Upper lobe of left lung (tissue), 5 donors: ENCODE measurements around a stretch of chr13.

GRCh38 chr13:113839514-113840444, 24.1 kb downstream of the GAS6 start:
- PRO-cap, 2 experiments, result no peak in any of the 2 experiments
- RAMPAGE, long total RNA, 4 experiments, result start-site peak on the minus strand in 1 of 4 experiments, at chr13:113839774-113840066 at its widest, 9 reads per replicate

- PRO-cap, 2 experiments, result peak in 1 of 2 experiments; most common plus-strand start chr13:113970485 (in 1); most common minus-strand start chr13:113970391 (in 1)
- RAMPAGE, long total RNA, 4 experiments, result start-site peak on the minus strand in 3 of 4 experiments, at chr13:113970319-113970445 at its widest, 63 to 106 reads per replicate
Observed at GRCh38 chr13:113969957-113970664, 3.8 kb downstream of the C13orf46 start.

GRCh38 chr13:114027486-114028323, 53.8 kb upstream of the C13orf46 start:
- PRO-cap, 2 experiments, result no peak in any of the 2 experiments
- RAMPAGE, long total RNA, 4 experiments, result no peak in any of the 4 experiments

GRCh38 chr13:114048971-114049700, 75.3 kb upstream of the C13orf46 start:
- PRO-cap, 2 experiments, result no peak in any of the 2 experiments
- RAMPAGE, long total RNA, 4 experiments, result no peak in any of the 4 experiments

- PRO-cap, 2 experiments, result no peak in any of the 2 experiments
- RAMPAGE, long total RNA, 4 experiments, result no peak in any of the 4 experiments
Observed at GRCh38 chr13:114113872-114114427, 18.5 kb downstream of the RASA3 start.

GRCh38 chr13:114115148-114116104, 17.0 kb downstream of the RASA3 start:
- PRO-cap, 2 experiments, result no peak in any of the 2 experiments
- RAMPAGE, long total RNA, 4 experiments, result start-site peak on the minus strand in 1 of 4 experiments, at chr13:114115808-114115820 at its widest, 5 reads per replicate

DNA sequence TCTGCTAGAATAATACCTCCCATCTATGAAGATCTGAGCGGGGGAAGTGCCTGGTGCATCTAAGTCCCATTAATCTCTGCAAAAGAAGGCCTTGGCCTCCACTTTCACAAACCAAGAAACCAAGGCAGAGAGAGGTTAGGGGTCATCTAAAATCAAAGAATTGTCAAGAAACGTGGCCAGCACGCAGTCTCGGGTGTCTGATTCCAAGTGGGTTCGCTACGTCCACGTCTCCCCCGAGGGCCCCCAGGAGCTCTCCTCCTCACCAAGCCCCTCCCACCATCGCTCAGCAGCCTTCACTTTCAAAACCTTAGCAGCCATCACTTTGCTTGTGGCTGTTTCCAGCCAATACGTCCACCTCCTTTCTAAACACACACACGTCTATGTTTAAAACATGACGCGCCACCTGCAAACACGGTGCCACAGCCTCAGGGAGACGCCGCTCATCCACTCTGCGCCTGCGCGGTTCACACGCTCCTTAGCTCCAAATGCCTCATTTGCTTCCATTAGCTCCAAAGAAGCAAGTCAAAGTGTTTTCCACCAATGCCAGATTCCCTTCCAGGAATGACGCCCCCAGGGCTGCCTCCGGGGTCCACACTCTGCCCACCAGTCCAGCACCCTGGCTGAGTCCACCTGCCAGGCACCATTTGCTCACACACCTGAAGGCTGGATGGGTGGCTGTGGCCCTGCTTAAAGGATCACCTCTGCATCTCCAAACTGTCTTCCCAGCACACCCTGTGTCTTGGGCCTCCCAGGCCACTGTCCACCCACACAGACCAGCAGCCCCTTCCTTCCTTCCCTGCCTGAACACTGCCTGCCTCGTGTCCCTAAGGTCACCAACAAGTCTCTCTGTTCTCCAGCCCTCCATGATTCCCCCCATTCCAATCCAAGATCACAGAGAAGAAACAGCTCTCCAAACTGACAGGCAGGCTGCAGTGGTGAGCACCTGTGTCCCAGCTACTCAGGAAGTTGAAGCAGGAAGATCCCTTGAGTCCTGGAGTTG, 5.4 kb downstream of the RASA3 start:
- PRO-cap, 2 experiments, result no peak in any of the 2 experiments
- RAMPAGE, long total RNA, 4 experiments, result no peak in any of the 4 experiments

- PRO-cap, 2 experiments, result no peak in any of the 2 experiments
- RAMPAGE, long total RNA, 4 experiments, result start-site peak on the plus strand in 2 of 4 experiments, at chr13:114291516-114291662 at its widest, 28 to 34 reads per replicate
Observed at GRCh38 chr13:114291413-114292010, 10.1 kb downstream of the UPF3A start.

DNA sequence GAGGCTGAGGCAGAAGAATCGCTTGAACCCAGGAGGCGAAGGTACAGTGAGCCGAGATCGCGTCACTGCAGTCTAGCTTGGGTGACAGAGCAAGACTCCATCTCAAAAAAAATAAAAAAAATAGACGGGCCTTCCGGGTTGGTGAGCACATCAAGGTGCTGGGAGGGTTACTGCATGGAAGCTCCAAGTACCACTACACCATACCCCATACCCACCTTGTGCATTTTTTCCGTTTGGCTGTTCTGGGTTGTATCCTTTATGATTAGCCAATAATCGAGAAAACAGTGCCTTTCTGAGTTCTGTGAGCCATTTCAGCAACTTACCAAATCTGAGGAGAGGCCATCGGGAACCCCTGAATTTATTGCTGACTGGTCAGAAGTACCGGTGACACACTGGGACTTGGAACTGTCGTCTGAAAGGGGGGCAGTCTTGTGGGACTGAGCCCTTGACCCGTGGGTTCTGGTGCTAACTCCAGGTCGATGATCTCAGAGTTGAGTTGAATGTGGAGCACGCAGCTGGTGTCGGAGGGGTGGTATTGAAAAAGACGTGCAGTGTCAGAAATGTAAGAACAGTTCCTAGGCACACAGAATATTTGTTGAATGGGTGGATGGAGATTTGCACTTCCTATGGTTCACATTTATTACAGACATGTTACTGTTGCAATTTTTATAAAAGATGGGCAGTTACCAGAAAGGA, 15.0 kb downstream of the UPF3A start:
- PRO-cap, 2 experiments, result no peak in any of the 2 experiments
- RAMPAGE, long total RNA, 4 experiments, result no peak in any of the 4 experiments